ENCODE data around the gene ATXN10.

- PRO-cap: no peak
These were observed 43.6 kb upstream of the PRR5 start for GRCh38 chr22:44658309-44658922.

- PRO-cap: no peak
These were observed 3.0 kb upstream of the PRR5 start for GRCh38 chr22:44698893-44699479.

DNA sequence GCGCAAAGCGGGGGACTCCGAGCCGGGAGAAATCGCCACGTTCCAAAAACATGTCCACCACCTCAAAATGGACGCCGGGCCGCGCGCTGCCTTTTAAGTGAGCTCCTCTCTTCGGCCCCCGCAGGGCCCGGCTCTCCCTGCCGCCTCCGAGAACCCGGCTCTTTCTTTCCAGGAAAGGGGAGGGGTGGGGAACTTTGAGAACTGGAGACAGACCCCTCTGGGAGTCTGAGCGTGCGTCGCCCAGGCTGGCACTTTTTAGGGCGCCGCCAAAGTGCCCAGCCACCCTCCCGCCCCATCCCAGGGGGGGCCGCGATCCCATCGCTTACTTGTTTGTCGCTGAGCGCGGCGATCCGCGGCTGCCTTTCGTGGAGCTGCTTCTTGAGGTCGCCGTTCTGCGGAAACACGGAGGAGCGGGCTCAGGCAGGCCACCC lies 1.6 kb downstream of the PHF21B start:
- PRO-cap: bidirectional peak, plus-strand start at position 57 of the sequence, minus-strand start outside the sequence; bidirectional peak, plus-strand start at position 325 of the sequence, minus-strand start at position 297 of the sequence

- PRO-cap: bidirectional peak, plus-strand start at chr22:45010127, minus-strand start at chr22:45010353
These were observed 444 bp upstream of the PHF21B start for GRCh38 chr22:45010286-45010612.

- PRO-cap: bidirectional peak, plus-strand start at chr22:45164628, minus-strand start at chr22:45164425; bidirectional peak, plus-strand start at chr22:45164704, minus-strand start at chr22:45164825
These were observed 898 bp downstream of the NUP50 start for GRCh38 chr22:45164480-45165166.

- PRO-cap: no peak
These were observed 11.3 kb upstream of the UPK3A start for GRCh38 chr22:45273383-45273930.

DNA sequence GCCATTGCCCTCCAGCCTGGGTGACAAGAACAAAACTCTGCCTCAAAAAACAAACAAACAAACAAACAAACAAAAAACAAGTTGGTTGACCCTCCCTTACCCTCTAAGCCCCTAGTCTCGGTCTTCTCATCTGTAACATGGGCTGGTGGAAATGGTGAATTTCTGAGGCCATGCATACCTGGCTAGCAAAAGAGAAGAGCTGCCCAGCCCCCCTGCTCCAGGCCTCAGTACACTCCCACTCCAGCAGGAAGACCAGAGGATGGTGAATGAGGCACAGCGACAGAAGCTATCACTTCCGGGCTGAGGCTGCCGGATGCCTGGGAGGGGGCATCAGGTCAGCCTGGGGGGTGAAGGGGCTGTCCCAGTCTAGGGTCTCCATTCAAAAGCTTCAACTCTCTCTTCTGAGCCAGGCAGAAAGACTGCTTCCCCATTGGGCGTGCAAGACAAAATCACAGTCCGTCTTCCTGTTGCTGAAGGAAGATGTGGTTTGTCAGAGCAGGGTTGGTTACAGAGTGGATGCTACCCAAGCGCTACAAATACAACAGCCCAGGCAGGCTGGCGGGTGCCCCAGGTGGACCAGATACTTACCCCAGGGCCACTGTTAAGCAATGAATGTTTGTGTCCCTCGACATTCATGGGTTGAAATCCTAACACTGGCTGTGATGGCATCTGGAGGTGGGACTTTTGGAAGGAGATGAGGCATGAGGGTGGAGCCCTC lies 11.8 kb downstream of the UPK3A start:
- PRO-cap: no peak

DNA sequence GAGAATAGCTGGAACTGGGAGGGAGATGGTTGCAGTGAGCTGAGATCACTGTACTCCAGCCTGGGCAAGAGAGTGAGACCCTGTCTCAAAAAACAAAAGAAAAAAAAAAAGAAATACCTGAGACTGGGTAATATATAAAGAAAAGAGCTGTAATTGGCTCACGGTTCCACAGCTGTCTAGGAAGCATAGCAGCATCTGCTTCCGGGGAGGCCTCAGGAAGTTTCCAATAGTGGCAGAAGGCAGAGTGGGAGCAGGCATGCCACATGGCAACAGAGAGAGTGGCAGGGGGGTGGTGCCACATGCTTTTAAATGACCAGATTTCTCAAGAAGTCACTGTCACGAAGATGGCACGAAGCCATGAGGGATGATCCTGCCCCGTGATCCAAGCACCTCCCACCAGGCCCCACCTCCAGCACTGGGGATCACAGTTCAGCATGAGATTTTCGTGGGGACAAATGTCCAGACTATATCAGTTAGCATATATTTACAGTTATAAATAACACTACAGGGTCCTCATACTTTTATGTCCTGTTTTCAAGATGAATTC lies 19.0 kb downstream of the FAM118A start:
- PRO-cap: unidirectional peak, plus-strand start at position 425 of the sequence

DNA sequence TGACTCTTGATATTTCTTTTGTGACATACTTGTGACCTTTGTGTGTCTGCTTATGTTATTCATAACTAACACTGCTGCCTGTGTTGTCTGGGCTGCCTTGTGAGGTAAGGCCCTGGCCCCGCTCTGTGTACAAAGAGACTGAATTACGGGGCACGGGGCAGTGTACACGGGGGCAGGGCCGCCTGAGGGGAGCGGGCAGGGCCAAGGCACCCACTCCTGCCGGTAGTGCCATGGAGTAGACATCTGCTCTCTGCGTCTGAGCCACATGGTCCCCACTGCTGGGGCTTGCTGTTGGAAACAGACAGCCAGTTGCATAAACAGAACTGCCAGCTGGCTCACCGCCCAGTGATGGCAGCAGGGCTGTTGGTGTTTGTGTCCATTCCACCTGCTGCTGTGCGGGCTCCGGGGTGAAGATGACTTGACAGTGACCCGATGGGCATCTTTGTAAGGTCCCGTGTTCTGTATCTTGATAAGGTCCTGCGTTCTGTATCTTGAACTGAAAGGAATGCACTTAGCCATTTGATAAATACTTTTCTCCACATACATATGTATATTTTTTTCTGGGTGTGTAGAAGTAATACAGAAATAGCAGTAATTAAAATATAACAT lies 19.9 kb downstream of the FAM118A start:
- PRO-cap: no peak

- PRO-cap: no peak
These were observed 27.2 kb downstream of the FAM118A start for GRCh38 chr22:45336593-45337746.

GRCh38 chr22:45541140-45541490 lies 38.4 kb downstream of the FBLN1 start:
- PRO-cap: no peak

GRCh38 chr22:45576581-45576749 lies 73.8 kb downstream of the FBLN1 start:
- PRO-cap: no peak

- PRO-cap: bidirectional peak, plus-strand start at chr22:45672061, minus-strand start at chr22:45671757
These were observed at the start of gene ATXN10 for GRCh38 chr22:45671564-45672195. Gene ATXN10 (plus strand): TSS chr22:45671834.

DNA sequence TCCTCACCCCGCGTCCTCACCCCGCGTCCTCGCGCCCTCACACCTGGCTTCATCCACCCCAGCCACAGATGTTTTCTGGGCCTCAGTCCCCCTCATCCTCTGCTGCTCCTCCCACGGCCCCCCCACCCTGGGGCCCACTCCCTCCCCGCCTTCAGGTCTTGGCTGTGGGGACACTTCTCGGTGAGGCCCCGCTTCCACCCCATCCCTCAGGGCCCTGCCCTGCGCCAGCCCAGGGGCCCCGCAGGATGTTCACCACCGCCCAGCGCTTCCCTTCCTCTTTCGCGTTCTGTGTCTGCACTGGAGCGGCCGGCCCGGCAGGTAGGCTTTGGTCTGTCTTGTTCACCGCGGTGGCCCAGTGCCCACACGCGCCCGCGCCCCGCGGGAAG lies 85.6 kb downstream of the WNT7B start:
- PRO-cap: no peak

DNA sequence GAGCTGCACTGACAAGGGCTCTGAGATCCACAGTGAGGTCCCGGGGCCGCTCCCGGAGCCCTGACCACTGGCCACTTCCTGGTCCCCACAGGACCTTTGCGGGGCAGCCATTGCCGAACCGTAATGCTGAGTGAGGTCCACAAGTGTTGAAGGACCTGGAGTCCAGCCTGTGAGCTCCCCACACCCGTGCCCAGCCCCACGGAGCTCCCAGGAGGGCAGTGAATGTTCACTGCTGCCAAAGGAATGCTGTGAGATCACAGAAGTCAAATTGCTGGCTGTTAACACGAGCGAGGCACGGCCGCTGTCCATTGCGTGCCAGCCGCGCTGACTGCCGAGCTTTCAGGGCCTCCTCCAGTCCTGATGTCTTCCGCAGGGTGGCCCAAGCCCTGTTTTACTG lies 70.9 kb downstream of the WNT7B start:
- PRO-cap: no peak

DNA sequence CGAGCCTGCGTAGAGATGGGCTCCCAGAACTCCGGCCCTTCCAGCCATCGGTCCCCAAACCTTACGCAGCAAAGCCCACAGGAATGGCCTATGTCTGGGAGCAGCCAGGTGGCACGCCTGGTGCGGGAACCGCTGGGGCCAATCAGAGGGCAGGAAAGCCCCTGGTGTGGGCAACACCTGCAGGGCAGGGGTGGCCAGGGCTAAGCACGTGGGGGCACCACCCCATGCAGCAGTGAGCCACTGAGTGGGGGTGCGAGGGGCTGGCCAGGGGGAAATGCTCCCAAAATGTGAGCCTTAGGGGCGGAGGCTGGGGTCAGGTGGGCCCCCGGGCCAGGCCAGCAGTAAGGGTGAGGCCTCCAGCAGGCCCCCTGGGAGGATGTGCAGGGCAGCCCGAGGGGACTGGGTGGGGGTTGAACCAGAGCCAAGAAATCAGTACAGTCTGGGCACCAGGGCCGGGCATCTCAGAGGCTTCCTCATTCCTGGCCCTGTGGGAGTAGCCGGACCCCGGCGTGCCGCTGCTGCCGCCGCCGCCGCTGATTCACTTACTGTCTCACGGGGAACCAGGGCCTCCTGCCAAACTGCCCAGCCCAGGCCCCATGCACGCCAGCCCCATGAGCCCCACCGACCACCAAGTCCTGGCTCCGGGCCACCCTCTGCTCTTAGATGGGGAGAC lies 58.1 kb downstream of the WNT7B start:
- PRO-cap: no peak

DNA sequence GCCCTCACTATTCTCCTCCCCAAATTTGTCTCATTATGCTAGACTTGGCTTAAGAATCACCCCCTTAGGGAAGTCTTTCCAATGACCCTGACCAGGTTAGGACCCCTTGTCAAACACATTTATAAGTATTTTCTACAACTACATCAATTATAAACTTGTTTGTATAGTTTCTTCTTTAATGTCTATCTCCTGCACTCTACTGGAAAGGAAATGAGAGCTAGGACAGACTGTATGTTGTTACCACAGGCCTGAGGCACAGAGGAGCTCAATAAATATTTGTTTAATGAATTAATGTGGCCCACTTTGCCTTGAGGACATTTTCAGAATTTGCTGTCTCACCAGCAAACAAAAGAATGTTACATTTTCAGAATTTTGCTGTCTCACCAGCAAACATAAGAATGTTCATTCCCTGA lies 41.8 kb upstream of the WNT7B start:
- PRO-cap: no peak

DNA sequence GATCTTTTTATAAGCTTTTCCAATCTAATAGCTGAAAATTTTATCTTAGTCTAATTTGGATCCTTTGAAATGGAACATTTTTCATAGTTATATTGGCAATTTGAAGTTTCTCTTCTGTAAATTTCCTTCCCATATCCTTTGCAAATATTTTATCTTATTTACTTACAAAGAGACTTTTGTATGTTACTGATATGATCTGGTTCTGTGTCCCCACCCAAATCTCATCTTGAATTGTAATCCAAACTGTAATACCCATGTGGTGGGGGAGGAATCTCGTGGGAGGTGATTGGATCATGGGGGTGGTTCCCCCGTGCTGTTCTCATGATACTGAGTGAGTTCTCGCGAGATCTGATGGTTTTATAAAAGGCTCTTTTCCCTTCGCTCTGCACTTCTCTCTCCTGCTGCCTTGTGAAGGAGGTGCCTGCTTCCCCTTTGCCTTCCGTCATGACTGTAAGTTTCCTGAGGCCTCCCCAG lies 42.3 kb upstream of the WNT7B start:
- PRO-cap: no peak

DNA sequence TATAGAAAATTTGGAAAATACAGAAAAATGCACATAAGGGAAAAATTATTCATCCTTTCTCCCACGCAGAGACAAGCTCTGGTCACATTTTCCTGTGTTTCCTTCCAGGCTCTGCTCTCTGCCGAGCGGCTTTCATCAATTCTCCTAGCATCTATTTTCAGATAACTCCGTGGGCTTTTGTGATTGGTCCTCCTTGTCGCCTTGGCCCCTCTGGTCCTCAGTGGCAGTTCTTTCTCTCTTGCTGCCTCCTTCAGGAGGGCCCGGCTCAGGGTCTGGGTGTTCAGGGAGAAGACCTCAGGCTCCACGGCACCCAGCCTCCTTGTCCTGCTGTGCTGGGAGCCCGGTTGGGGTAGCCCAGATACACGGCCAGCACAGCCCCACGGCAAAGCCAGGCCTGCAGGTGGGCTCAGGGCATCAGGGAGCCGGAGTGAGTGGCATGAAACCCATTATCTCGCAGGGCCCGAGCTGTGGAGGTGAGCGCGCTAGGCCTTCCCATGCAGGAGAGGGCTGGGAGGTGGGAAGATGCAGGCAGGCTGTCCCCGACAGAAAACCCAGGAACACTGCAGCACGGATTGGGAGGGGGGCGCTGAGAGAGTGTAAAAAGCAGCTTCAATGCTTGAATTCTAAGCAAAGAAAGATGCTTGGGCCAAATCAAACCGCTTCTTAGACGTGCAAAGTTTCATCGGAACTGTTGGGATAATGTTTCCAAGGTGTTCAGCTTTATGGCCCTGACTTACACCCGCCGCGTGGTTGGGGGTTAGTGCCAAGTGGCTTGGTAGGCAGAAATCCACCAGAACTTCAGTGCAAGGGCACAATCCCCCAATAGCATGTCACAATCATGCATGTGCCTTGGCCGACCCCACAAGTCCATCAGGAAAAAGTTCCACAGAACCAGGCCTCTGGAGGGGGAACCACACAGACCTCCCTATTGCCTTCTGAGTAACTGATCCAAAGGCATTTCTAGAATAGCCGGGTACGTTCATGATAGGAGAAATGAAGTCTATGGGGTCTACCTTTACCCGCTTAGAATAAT lies 81.9 kb upstream of the WNT7B start:
- PRO-cap: no peak

DNA sequence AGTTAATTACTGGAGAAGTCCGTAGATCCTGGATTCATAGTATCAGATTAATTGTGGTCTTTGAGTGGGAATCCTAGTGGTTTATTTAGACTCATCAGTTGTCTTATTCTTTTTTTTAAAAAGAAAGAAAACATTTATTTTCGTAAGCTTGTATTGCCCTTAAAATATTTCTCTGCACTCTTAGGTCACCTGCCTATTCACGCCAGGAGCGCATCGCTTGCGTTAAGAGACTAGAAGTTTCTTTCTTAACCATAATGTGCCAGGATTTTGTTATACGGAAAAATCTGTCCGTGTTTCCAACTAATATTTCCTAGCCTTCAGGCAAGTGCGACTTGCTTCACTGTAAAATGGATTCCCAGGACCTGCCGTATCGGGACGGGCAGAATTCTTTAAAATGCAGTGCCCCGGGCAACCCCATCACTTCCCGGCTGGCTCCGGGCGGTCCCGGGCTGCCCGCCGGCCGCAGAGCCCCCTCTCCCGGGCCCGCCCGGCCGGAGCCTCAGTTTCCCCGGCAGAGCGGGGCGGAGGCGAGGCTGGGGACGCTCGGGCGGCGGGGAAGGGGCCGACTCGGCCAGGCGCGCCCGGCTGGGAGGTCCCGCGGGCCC lies 84.0 kb upstream of the WNT7B start:
- PRO-cap: no peak

All from neuron (in vitro differentiated cells).